Body of pancreas (tissue), 2 donors: ENCODE data around the gene SLC12A8.

DNA sequence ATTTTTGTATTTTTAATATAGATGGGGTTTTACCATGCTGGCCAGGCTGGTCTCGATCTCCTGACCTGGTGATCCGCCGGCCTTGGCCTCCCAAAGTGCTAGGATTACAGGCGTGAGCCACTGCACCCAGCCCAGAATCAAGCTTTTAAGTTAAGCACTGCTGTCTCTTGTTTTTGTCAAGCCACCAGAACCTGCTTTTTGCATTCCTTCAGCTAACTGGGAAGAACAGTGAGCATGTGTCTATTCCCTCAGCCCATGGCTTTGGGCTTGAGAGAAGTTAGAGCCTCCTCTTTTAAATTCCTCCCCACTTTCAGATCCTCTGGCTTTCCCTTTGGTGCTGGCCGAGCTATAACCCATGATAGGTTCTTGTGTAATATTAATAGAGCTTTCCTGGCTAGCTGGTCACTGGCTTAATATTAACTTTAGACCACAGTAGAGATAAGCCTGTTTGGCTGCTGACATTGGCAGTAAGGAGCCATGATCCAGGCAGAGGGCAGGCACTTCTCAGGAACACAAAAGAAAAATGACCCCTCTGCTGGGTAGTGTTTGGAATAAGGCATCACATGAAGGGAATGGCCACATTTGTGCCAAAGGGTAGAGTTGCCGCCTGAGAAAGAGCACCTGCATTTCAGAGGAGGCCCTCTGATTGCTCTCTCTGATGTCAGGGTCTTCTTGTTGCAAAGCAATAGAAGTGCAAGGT, 65.5 kb upstream of the UMPS start:
- PRO-cap: no peak
- RAMPAGE, long total RNA, 2 experiments: no peak in any of the 2 experiments

DNA sequence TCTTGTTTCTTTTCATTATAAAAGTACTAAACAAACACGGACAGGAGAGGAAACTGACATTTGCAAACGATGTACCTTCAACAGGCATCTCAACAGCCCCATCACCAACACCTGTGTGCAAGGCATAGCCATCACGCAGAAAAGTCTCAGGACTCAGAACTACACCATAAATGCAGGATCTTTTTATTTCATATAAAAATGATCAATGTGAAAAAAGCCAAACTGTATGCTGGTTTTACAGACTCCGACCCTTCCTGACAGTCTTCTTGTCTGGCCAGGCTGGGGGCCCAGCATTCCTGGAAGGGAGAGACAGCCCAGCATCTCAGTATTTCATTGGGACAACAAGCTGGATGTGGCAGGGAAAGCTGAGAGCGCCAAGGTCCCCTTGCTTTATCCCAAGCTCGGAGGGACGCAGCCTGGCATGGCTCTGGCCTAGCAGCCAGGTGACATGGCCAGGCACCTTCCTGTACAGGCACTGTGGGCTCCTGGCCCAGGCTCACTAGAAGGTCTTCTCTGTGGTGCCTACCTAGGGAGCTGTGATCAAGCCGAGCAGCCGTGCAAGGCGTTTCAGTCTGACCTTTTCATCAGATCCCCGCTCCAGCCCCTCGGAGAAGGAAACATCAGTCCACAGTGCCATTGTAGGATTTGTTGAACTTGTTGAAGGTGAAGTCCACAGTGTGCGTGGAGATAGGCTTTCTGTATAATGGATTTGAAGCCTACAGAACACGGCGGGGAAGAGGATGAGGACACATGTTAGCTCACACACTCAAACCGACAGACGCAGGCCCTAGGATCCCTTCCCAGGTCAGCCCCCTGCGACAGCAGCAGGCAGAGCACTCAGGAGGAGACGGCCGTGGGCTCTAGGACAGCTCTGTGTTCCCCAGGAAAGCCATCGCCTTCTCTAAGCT, 33.0 kb downstream of the UMPS start:
- PRO-cap: no peak
- RAMPAGE, long total RNA, 2 experiments: no peak in any of the 2 experiments

DNA sequence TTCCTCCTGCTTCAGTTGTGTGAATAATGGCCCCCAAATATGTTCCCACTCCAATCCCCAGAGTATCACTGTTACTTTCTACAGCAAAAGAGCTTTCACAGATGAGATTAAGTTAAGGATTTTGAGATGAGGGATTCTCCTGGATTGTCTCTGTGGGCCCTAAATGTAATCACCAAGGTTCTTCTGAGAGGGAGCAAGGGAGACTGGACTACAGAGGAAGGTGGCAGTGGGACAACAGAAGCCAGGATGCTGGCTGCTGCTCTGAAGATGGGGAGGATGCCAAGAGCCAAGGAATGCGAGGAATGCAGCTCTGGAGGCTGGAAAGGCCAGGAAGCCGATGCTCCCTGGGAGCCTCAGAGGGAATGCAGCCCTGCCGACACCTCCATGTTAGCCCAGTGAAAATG, 43.9 kb downstream of the UMPS start:
- PRO-cap: no peak
- RAMPAGE, long total RNA, 2 experiments: no peak in any of the 2 experiments

DNA sequence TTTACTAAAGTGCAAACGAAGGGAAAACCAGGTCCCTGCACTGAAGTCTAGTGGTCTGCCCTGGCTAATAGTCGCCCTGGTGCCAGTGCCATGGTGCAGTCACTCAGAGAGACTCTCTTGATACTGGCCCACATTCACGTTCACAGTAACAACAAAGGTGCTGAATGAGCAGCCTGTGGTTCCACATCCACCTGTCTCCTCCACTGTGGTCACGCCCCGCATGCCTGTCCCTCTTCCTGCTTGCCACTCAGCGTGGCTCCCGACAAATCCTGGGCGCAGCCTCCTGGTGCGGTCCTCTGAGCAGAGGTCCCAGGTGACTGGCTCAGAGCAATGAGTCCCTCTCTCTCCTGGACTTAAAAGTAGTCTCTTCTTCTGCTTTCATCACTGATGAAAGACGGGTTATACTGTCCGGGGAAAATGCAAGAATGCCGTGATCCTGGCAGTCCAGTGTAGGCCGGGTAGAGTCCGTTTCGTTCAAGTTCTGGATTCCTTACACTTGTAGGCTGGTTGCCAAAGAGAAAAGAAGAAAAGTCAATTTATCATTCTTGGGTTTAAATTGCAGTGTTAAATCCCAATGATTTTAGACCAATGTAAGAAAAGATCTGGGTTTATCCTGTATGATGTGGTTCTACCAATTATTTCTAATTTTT, 35.9 kb upstream of the MUC13 start:
- PRO-cap: no peak
- RAMPAGE, long total RNA, 2 experiments: no peak in any of the 2 experiments

DNA sequence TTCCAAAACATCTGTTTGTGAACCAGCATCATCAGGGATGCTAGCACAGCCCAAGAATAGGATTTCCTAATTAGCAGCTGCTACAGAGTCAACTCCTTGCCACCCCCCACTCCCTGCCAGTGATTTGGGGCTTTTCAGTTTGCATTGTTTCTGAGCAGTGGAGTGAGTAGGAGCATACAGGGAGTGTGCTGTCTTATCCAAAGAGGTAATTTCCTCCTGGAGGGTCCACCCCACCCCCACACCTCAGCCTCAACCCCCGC, 16.6 kb downstream of the HEG1 start:
- PRO-cap: no peak
- RAMPAGE, long total RNA, 2 experiments: no peak in any of the 2 experiments

DNA sequence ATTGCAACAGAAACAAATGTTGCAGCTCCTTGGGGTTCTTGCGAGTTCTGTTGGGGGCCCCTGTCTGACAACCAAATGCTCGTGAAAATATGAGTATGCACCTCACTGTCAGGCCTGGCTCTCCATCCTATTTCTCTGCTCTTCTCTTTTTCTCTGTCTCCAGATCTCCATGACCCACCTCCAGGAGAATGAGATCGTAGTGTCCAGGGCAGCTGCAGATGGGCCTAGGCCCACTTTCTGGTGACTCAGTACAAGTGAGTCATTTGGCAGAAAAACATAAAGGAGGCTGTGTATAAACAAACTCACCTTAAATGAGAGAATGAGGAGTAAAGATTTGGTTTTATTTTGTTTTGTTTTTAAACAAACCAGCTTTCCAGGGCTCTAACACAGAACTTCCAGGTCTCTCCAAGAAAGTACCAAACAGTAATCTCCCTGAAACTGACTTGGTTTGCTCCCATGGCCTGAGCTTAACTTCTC, 1.4 kb upstream of the HEG1 start:
- PRO-cap: no peak
- RAMPAGE, long total RNA, 2 experiments: no peak in any of the 2 experiments

DNA sequence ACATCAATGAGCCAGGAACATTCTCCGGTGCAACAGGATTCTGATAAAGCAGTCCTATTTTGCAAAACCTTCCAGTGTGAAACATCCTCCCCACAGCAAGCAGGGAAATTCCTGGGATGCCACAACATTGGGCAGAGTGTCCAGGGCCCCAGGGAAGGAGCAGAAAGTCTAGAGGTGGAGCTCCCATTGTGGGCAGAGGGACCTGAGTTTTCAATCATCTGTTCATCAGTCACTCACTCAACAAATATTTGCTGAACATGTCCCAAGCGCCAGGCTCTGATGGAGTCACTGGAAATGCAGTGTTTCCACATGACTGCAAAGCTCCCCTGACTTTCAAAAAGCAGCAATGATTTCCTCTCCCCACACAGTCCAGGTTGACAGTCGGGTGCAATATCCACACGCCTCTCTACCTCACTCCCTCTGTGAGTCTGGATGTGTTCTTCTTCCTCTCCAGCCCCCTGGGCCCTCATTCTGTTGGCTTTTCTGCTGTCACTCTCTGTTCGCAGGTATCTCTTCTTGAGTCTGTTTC, 7.5 kb upstream of the HEG1 start:
- PRO-cap: no peak
- RAMPAGE, long total RNA, 2 experiments: no peak in any of the 2 experiments

DNA sequence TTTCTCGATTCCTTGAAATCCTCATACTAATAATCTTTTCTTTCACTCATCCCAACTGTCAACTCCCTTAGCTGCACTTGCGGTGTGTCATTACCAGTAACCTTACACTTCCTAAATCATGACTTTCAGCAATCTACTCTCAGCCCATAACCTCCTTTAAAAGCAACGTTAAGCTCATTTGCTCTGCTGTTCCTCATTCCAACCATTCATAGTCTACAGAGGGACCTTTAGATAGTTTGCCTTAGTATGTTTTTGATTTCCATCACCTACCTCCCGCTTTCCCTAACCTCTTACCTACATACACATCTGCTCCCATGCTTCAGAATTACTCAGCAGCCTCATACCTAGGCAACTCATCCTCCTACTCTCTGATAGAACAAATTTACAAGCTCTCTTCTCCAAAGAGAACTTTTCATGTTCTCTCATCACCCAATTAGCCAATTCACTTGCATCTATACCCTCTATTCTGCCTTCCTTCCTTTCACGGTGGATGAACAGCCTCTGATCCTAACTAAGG, 38.3 kb upstream of the HEG1 start:
- PRO-cap: no peak
- RAMPAGE, long total RNA, 2 experiments: no peak in any of the 2 experiments

DNA sequence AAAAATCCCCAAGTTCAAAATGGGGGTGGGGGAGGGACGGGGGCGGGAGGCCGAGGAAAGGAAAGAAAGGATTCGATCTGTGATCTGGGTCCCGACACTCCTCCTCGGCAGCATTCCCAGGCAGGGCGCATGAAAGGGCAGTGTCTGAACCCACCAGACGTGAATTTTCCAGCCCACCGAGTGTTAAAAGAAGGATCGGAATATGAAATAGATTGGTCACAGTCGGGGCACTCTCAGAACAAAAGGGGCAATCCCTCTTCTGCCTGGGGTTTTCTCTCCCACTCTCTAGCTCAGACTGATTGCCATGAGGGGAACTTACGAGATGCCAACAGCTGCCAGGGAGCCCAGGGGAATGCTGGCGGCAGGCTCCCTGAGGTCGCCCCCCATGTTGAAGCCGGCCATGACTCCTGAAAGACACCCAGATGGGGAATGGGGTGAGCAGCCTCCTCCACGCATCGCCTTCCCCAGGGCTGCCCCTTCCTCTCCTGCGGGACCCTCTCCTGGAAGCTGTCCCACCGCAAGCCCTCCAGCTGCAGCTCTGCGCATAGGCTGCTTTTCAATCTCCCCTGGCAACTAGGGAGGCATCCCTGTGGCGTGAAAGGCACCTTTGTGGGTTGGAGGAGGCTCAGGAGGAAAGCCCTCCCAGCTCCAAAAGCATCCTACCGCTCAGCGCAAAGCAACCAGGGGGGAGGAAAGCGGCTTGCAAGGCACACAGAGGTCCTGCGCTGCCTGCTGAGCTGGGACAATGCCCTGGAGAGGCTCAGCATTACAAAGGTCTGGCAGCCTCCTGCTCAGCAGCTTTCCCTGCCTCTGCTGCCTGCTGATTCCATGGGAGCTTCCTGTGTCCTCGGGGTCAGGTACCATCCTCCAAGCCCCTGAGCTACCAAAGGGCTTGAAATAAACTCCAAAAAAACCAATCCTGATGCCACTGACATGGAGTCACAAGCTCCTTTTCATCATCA, 64.8 kb upstream of the HEG1 start:
- PRO-cap: no peak
- RAMPAGE, long total RNA, 2 experiments: no peak in any of the 2 experiments

GRCh38 chr3:125212274-125212892, at the start of gene SLC12A8:
SLC12A8 (minus strand) TSS chr3:125212748.
- PRO-cap: bidirectional peak, plus-strand start at chr3:125212843, minus-strand start at chr3:125212759
- RAMPAGE, long total RNA, 2 experiments: start-site peak on the minus strand in 2 of 2 experiments, at chr3:125212712-125212761 at its widest, 72 to 82 reads per replicate

DNA sequence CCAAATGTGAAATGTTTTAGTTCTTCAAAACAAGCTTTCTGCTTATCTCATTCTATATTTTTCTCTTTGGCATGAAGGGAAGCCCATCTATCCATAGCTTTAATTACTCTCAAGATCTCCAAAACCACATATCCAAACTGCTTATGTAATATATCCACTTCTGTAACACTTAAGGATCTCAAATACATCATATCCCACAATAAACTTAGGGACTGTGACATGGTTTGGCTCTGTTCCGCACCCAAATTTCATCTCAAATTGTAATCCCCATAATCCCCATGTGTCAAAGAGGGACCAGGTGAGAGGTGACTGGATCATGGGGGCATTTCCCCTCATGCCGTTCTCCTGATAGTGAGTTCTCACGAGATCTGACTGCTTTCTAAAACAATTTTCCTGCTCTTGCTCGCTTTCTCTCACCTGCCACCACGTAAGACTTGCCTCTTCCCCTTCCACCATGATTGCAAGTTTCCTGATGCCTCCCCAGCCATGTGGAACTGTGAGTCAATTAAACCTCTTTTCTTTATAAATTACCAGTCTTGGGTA, 32.5 kb upstream of the SLC12A8 start:
- PRO-cap: no peak
- RAMPAGE, long total RNA, 2 experiments: start-site peak on the minus strand in 1 of 2 experiments, centred at position 202 of the sequence, 7 reads per replicate

- PRO-cap: no peak
- RAMPAGE, long total RNA, 2 experiments: start-site peak on the minus strand in 1 of 2 experiments, at chr3:125272151-125272302 at its widest, 5 to 10 reads per replicate
These were observed 59.4 kb upstream of the SLC12A8 start for GRCh38 chr3:125271829-125272438.

DNA sequence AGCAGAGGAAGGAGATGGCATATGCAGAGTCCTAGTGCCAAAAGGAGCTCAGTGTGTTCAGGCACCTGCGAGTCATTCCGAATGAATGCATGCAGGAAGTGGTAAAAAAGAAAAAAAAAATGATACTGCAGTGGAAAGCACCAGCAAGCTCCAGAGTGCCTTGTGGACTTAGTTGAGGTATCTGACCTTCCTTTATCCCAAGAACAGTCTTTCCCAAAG, 6.6 kb upstream of the ZNF148 start:
- PRO-cap: no peak
- RAMPAGE, long total RNA, 2 experiments: no peak in any of the 2 experiments

DNA sequence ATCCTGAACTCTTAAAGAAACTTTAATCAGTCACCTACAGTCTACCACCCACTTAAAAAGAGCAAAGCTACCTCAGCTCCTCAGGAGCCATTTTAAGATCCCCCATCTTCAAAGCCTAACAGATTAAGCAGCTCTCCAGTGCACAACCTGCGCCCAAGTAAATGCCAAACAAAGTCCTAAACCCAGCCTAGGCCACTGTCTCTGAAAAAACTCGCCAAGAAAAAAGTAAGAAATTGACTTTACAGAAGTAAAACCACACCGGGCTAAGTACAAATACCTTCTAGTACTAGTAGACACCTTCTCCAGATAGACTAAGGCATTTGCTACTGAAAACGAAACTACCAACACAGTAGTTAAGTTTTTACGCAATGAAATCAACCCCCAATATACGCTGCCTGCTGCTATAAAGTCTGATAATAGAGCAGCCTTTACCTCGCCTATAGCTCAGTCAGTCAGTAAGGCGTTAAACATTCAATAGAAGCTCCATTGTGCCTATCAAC, 132.3 kb upstream of the ROPN1B start:
- PRO-cap: no peak
- RAMPAGE, long total RNA, 2 experiments: no peak in any of the 2 experiments

DNA sequence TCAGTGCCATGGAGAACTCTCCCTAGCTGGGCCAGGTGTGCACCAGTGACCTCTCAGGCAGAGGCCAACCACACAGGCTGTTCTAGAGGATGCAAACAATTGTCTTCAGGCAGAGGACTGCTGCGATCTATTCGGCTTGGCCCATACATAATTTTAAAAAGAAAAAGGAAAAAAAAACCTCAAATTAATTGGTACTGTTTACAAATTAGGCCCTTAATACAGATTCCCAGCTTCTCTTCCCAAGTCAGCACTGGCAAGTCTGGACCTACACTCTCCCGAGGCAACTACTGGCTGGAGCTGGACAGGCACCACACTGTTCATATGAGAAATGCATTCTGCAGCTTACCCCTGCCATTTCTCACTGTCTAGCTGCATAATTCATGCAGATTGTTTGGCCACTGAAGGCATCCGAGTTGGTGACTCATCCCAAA, 45.1 kb downstream of the ROPN1B start:
- PRO-cap: unidirectional peak, plus-strand start at position 254 of the sequence
- RAMPAGE, long total RNA, 2 experiments: no peak in any of the 2 experiments

GRCh38 chr3:126156383-126157205, 23.8 kb downstream of the ALDH1L1 start:
- PRO-cap: no peak
- RAMPAGE, long total RNA, 2 experiments: no peak in any of the 2 experiments

GRCh38 chr3:126157206-126157599, 23.2 kb downstream of the ALDH1L1 start:
- PRO-cap: no peak
- RAMPAGE, long total RNA, 2 experiments: no peak in any of the 2 experiments

DNA sequence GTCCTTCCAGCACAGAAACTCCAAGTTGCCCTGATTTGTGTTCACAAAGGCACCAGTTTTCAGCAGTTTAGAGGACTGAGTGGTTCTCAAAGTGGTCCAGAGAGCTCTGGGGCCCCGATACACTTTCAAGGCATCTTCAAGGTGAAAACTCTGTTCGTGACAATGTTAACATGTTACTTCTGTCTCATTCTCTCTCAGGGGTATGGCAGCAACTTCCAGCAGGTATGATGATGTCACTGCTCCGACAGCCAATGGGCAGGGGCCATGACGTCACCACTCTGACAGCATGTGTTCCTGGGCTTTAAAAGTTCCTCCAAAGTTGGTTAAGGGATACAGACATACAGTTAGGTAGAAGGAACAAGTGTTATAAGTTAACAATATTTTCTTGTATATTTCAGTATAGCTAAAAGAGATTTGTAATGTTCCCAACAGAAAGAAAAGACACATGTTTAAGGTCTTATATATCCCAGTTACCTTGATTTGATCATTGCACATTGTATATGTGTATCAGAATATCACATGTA, 87.8 kb downstream of the KLF15 start:
- PRO-cap: unidirectional peak, plus-strand start at position 316 of the sequence
- RAMPAGE, long total RNA, 2 experiments: no peak in any of the 2 experiments

- PRO-cap: no peak
- RAMPAGE, long total RNA, 2 experiments: no peak in any of the 2 experiments
These were observed 13.3 kb downstream of the KLF15 start for GRCh38 chr3:126343692-126344464.

GRCh38 chr3:126345454-126346489, 11.4 kb downstream of the KLF15 start:
- PRO-cap: no peak
- RAMPAGE, long total RNA, 2 experiments: no peak in any of the 2 experiments